Placental pericyte (primary cell): ENCODE measurements around a stretch of chr1.

DNA sequence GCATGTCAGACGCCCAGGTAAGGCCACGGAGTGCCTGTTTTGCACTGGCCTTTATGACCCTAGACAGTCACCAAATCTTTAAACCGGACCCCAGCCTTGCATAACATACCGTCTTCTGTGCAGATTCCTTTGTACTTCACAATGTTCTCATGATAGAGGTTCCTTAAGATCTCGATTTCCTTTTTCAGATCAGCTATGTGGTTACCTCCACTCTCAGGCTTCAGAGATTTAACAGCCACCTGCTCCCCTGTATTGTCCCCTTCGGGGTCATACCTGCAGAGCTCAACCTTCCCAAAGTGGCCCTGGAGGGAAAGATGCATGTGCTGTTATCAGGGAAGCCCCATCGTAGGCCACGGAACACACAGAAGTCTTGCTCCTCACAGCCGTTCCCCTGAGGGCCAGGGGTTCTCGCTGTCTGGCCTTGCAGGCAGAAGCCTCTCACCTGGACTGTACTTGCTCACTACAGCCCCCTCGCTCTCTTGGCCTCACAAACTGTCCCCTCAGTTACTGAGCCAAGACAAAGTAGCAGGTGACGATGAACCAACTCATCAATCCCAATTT lies 94.7 kb downstream of the RAVER2 start:
- CAGE, long polyA plus RNA = no peak

- CAGE, long polyA plus RNA = no peak
Observed at GRCh38 chr1:64875537-64875996, 90.8 kb downstream of the JAK1 start.

DNA sequence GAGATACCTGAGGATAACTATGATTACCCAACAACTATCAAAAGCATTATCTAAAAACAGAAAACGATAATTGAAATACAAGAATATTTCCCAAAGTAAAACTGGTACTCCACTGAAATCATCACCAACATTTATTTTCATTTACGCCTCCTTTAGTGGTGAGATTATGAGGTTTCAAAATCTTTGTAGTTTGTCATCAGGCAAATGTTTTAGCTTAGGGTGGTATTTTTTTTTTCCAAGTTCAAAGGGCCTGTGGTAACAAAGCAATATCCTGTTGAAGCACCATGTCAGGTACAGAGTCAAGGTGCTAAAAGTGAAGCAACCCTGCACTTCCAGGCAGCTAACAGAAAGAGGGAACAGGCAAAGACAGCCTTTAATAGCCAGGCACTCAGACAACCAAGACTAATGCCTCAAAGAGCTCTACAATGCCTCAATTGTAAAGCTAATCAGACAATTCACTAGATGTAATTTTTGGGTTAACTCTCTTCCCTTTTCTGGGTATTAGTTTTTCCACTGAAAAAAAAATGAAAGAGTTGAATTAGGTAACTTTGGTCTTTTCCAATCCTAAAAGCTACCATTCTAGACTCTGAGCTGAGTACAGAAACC lies 89.1 kb downstream of the JAK1 start:
- CAGE, long polyA plus RNA = no peak

- CAGE, long polyA plus RNA = no peak
Observed at GRCh38 chr1:64933066-64934248, 32.9 kb downstream of the JAK1 start.

GRCh38 chr1:64956122-64957052 lies 10.0 kb downstream of the JAK1 start:
- CAGE, long polyA plus RNA = no peak

DNA sequence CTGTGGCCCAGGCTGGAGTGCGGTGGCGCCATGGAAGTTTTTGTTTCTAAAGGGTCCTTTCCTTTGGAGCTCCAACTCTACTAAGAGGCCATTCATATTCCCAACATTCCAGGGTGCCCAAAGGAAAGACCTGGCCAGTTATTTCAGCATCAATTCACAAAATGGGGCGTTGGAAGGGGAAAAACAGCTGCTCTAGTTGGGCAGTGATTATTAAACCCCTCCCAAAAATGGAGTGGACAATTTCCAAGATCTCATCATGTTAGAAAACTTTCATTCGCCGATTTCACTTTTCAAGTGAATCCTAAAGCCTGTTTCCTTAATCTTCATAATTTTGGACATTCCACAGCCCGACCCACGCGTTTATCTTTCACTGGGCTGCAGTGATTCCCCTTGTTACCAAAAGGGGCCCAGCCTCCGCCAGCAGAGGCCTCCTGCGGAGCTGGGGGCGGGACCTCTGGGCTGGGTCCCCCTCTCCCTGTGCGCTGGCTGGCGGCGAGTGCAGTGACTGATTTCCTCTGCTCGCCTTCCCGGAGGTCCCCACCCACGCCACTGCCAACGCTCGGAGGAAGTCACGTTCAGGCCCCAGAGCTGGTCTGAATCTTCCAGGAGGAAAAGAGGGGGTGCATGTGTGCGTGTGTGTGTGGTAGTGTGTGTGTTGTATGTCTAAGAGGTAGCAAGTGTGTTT lies 34.7 kb upstream of the JAK1 start:
- CAGE, long polyA plus RNA = no peak

GRCh38 chr1:65065571-65065964 lies 82.4 kb upstream of the AK4 start:
- CAGE, long polyA plus RNA = no peak

DNA sequence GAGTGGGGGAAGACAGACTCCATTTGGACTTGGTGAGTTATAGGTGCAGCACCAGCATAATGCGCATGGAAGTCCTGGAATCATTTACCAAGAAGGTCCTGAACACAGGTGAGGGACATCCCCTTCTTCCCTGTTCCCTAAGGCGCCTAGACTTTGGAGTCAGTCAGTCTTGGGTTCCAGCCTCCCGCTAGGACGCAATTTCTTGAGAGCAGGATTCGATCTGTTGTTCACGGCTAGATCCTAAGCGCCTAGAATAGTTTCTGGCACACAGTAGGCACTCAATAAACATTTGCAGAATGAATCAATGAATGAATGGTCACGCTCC lies 1.1 kb upstream of the AK4 start:
- CAGE, long polyA plus RNA = no peak

- CAGE, long polyA plus RNA = no peak
Observed at GRCh38 chr1:65148509-65149853, 978 bp downstream of the AK4 start.

GRCh38 chr1:65423599-65424282 lies 3.3 kb downstream of the LEPR start:
- CAGE, long polyA plus RNA = no peak

DNA sequence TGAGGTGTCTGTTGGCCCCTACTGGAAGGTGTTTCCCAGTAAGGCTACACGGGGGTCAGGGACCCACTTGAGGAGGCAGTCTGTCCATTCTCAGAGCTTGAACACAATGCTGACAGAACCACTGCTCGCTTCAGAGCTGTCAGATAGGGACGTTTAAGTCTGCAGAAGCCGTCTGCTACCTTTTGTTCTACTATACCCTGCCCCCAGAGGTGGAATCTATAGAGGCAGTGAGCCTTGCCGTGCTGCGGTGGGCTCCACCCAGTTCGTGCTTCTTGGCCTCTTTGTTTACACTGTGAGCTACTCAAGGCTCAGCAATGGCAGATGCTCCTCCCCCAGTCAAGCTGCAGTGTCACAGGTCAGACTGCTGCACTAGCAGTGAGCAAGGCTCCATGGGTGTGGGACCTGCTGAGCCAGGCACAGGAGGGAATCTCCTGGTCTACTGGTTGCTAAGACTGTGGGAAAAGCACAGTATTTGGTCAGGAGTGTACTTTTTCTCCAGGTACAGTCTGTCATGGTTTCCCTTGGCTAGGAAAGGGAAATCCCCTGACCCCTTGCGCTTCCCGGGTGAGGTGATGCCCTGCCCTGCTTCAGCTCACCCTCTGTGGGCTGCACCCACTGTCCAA lies 47.1 kb downstream of the LEPR start:
- CAGE, long polyA plus RNA = no peak

- CAGE, long polyA plus RNA = no peak
Observed at GRCh38 chr1:65527526-65528281, 107.2 kb downstream of the LEPR start.

- CAGE, long polyA plus RNA = no peak
Observed at GRCh38 chr1:65564335-65564842, 143.9 kb downstream of the LEPR start.

DNA sequence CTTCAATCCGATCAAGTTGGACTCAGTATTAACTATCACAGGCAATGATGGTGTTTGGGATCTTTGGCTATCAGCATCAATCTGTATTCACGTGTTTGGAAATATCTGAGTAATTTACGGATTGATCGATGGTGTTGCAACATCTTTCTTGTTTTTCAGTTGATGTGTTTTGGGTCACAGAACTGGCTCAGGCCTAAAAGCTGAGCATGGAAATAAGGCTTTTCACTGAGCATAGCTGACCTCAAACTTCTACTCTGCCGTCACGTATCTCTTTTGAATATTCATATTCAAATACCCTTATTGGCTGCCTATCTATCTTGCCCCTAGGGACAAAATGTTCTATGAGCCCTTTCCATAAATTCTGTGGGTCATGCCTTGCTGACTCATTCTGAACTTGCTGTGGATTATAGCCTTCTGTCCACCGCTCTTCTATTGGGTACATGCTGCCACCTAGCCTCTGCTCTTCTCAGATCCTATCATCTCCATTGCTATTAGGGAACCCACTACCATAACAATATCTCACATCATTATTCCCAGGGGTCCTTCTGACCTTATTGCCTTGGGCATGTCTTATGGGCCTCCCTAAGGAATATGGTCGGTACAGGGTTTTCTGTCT lies 156.1 kb downstream of the PDE4B start:
- CAGE, long polyA plus RNA = no peak

DNA sequence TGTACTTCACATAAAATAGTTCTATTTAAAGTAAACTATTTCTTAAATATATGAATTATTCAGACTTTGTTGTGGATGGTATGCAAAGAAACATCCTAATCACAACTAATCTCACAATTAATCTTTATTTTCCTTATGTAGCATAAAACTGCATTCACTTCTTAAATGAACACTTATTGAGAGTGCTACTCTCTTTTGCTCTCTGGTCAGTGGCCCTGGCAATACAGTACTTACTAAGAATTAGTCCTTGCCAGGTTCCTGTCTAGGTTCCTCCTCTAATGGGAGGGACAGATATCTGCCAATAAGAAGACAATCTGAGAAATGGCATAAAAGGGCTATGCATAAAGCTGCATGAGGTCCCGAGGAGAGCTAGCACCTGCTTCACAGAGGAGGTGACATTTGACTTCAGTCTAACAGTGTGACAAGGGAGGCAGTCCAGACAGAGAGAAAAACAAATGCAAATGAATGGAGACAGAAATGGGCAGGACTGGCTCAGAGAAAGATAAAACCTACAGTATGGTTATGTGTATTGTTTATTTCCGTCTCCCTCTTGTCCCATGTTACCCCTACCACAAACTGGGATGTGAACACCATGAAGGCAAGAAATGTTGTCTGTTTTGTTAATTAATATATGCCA lies 357.1 kb upstream of the SGIP1 start:
- CAGE, long polyA plus RNA = no peak

GRCh38 chr1:66270280-66270835 lies 263.6 kb upstream of the SGIP1 start:
- CAGE, long polyA plus RNA = no peak

DNA sequence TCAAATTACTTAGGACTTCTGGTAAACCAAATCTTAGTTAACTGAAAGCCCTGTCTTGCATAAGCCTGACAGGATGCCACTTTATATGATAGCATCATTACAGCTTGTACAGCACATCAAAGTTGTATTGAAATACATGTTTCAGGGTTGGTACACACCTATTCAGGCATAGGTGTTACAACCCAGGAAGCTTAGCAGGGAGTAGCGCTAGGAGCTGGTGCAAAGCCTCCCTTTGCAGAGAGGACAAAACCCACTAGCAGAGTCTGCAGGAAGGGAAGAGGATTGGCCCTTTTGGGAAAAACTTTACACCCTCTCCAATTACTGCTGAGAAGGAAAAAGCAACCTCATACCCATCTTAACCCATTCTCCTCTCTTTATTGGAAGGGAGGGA lies 258.8 kb upstream of the SGIP1 start:
- CAGE, long polyA plus RNA = no peak

DNA sequence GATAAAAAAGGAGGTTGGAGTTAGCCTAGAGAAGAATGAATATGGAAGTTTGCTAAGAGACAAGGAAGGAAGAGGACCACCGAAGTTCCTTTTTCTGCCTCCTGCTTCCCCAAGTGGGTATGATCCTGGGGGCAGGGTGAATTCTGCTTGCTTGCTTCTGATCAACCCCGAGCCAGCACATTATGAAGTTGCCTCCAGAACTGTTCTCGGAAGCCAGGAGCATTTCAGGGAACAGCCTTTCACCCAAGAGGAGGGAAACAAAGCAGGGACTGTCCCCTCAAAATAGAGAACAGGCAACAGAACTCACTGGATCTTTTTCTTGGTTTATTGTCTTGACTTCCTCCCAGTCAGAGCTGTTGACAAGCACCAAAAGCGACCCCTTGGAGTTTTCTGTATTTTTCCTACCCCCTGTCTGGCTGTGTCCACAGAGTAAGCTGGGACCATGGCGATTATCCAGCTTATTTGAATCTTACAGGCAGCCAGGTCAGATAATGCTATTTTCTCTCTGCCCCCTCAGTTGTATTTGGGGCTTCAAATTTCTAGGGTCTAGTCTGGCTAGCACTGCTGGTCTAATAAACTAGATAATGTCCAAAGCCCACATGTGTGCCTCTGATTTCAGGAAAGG lies 258.3 kb upstream of the SGIP1 start:
- CAGE, long polyA plus RNA = no peak

DNA sequence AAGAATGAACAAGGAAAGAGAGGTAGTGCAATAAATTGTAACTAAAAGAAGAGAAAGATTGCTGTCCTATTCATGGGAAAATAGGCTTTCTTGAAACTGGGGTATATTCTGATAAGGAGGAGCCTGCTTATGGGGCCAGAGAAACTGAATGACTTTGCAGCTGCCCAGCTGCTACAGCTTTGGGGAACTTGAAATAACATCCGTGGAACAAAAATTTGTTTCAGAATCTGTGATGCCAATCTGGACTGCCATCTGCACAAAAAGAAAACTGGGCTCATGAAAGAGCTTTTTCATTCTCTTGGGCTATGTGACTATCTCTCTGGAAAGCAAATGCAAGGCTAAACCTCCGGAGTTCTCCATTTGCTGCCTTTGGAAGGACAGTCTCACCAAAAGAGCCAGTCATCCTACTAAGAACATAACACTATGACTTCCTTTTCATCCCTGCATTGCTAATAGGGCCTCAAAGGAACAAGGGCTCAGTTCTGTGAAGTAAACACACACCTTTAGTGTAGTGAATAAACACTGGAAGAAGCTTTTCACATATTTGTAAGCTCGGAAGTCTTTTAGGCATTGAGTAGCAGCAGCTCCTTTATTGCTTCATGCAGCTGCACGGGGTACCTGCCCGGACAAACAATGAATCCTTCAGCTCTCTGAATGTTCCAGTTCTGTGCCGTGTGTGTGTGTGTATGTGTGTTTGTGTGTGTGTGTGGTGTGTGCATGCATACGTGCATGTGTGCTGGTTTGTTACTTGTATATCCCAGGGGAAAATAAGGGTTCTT lies 255.6 kb upstream of the SGIP1 start:
- CAGE, long polyA plus RNA = no peak

GRCh38 chr1:66356590-66357103 lies 177.3 kb upstream of the SGIP1 start:
- CAGE, long polyA plus RNA = no peak